ENCODE measurements around a stretch of chr4.

DNA sequence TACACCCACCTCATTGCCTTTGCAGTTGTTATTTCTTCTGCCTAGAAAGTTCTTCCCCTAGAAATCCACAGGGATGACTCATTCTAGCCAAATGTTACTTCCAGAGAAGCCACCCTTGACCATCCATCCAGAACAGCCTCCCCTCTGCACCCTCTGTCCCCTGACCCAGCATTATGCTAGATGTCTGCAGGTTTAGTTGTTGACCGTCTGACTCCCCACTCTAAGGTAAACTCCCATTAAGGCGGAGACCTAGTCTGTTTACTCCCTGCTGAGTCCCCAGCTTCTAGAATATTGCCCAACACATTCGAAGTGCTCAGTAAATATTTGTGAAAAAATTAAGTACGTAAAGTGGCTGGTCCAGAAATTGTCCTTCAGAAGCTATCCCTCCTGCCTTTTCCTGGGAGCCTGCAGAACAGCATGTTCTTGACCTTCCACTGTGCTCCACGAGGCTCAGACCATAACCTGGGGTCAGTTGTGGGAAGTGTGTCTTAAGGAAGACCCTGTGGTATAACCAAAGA is 11.0 kb downstream of the SRD5A3 start:
- RRBS: no CpG with 5 or more reads among the region's 5 CpGs

- RRBS: 1% methylated on average over 15 of the region's 37 CpGs
Observed at GRCh38 chr4:55396277-55396681, 522 bp downstream of the TMEM165 start.

DNA sequence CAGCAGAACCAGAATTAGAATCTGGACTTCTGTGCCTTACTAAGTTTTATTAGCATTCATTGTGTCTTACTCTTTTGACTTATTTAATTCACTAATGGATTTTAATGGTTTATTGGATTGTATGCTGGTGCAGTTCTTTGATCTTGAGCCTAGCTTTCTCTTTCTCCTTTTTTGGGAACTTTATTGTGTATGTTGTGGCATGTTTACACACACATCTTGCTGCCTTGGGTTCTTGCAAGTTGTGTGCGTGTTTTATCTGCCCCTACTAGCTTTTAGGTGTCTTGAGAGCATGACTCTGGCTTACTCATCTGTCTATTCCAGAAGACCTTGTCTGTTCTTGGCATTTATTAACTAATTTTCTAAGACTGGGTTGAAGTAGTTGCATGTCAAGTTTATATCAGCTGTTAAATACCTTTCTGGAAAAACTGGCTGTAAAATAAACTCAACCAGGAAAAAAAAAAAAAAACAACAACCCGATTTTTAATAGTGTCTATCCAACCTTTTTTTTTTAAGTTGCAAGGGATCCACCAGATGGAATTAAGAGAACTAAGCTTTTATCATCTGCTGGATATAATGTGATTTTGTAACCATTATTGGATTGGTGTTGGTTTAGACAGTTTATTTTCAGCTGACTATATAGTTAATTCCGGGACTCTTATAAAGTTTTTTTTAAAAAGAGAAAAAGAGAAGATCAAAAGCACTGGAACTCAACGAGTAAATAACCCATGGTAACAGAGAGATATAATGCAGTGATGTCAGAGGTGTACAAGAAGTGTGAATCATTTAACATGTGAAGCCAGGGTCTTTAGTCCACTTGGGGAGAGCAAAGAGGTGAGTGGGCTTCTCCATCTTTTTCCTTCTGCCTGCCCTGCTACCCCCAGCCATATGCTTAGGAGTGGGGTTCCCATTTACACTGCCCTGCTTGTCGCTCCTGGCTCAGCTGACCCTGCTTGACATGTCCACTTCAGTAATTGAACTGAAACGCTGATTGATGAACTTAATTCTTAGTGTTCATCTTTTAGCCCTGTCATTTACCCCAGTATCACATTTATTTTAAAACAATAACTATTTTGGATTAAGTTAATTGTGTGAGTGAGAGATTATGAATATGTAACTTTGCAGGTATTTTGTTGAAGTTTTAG is 3.0 kb downstream of the TMEM165 start:
- RRBS: no CpG with 5 or more reads among the region's 6 CpGs

DNA sequence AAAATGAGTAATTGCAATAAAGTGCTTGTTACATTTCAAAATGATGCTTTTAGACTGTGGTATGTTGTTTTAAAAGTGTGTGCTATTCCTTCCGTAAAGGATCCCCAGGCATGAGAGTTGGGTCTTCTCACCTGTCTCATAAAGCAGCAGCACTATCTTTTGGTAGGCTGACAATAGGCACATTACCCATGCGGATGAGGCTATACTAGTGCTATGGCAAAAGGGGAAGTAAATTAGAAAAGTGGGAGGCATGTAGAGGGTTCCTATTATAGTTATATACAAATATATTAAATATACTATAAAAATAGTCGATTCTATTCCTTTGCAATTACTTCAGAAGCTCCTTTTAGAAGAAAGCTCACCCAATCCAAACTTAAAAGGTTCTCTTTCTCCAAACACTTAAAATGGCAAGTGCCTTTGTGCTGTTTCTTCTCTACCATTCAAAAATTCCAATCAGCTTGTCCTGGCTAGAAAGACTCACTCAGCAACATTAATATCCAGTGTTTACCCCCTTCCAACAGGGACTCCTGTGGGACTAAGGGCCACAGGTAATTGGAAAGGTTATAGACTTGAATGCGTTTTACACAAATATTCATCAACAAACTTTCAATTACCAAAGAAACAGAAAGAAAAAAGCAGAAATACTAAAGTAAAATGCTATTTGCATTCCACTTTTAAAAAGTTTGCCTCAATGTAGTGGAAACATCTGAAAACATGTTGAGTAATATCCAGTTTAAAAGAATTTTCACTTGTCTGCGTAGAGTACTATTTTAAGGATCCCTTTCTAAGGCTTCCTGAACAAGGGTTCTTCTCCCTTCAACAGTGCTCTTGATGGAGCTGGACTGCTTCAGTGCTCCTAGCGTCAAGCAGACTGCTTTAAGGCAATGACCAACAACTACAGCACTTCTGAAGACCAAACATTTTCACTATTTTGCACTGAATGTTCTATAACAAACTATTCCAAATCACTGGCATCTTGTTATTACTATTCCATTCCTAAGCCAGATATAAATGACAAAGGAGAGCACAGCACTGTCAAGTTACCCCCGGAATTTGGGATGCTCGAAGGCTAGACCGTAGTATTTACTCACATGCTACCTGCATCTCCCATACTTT is 35.7 kb downstream of the TMEM165 start:
- RRBS: no CpG with 5 or more reads among the region's 9 CpGs

DNA sequence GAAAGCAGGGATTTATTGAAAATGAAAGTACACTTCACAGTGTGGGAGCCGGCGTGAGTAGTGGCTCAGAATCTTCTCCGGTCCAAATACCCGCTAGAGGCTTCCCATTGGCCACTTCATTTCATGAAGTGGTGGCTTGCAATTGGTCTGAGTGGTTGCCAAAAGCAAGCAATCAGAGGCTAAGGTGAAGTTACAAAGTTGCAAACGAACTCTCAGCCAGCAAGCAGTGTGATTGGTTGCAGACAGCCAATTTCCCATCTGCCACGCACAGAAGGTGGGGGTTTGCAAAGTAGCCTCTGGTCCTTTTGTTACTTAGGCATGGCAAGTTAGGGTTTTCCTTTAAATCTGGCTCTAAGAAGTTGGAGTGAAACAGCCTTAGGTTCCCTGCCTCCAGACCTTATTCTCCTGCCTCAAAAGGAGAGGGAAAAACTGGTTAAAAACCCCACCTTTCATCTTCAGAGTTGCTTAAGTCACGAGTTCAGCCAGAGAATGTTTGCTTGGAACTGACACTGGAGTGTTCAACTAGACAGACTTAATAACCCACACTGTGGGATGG is 6.8 kb upstream of the CLOCK start:
- RRBS: no CpG with 5 or more reads among the region's 7 CpGs

- RRBS: no CpG with 5 or more reads among the region's 5 CpGs
Observed at GRCh38 chr4:56157350-56157692, 108.4 kb downstream of the CRACD start.

DNA sequence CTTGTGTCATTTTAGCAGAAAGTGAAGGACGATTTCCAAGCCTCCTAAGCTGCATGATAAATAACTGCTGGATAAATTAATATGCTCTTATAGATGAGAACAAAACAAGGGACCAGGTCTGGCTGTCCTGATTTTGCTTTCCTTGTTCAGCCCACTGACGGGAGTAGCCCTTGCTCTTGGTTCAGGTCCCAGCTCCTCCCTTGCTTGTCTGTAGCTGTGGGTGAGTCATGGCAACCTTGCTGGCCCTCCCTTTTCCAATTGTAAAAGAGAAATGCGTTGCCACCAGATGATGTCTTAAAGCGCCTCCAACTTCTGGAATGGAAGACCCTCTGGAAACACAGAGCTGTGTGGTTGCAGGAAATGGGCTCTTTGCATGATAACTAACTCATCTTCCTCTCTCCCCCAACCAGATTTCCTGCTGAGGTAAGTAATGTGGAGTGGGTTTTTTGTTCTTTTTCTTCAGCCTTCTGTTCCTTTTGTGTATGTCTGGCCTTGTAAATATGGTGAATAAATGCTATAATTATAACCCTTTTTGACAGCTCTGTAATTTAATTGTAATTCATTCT is 167.0 kb downstream of the CRACD start:
- RRBS: no CpG with 5 or more reads among the region's 4 CpGs

DNA sequence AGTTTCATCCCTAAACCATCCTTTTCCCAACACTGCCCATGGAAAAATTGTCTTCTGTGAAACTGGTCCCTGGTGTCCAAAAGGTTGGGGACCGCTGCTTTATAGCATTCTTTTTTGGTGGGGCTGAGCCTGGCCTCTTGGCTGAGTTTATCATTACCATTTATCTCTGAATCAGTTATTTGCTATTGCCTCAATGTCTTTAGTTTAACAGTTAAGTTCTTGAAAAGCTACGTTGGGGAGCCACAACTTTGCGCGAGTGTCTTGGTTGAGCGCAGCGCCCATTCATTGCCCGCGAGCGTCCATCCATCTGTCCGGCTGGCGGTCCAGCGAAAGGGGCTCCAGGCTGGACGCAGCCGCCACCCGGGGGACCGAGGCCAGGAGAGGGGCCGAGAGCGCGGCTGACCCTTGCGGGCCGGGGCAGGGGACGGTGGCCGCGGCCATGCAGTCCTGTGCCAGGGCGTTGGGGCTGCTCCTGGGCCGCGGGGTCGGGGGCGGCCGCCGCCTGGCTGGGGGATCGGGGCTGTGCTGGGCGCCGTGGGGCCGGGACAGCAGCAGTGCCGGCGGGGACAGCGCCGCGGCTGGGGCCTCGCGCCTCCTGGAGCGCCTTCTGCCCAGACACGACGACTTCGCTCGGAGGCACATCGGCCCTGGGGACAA is 61.9 kb downstream of the THEGL start:
- RRBS: 46% methylated on average over 6 of the region's 48 CpGs

DNA sequence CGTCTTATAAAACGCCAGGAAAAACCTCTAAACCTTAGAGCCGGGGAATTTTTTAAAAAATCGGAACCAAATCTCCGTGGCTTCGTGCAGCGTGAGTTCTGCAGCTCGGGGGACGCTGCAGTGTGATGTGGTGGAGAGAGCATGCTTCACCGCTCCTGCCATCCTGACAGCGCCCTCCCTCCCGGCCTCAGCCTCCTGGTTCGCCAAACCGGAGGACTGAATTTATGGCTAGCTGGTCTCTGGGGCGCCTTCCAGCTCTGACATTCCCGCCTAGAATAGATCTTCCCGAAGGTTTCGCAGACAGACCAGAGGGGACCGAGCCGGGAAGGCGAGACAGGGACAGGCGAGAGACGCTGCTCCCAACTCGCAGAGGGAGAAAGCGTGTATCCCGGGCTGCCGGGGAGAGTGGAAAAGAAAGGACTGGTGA is 25.9 kb downstream of the HOPX start:
- RRBS: under 1% methylated on average over 11 of the region's 27 CpGs

GRCh38 chr4:56679730-56680315 is 1.3 kb downstream of the HOPX start:
- RRBS: no CpG with 5 or more reads among the region's 7 CpGs

- RRBS: no CpG with 5 or more reads among the region's 21 CpGs
Observed at GRCh38 chr4:56799605-56800553, 21.6 kb downstream of the SPINK2 start.

GRCh38 chr4:57017063-57018226 is 38.7 kb downstream of the POLR2B start:
- RRBS: no CpG with 5 or more reads among the region's 10 CpGs

- RRBS: no CpG with 5 or more reads among the region's 7 CpGs
Observed at GRCh38 chr4:57081209-57082183, 28.7 kb downstream of the IGFBP7 start.

DNA sequence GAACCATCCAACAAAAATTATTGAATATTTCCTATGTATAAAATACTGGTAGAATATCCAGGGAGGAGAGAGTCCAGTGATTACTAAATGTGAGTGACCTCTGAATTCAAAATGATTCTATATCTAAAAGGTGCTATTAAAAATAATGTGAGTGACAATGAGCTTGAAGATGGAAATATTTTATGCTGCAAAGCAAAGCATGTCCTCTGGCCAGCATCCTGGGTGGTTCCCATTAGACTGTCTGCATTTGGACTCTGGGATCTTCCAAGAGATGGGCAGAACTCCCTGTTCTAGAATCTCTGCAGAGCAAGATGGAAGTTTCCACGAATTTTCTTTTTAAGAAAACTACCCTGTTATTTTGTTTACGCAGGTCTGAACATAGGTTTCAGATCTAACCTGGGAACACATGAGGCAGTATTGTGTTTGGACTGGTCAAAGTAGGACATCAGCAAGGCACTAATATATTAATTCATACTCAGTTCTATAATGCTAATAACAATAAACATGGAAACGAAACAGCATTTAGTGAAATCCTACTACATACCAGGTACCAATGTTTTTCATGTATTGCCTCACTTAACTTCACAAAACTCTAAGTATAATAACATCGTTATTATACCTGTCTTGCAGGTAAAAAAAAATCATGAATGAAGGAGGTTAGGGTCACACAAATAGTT is 13.0 kb downstream of the IGFBP7 start:
- RRBS: no CpG with 5 or more reads among the region's 4 CpGs

DNA sequence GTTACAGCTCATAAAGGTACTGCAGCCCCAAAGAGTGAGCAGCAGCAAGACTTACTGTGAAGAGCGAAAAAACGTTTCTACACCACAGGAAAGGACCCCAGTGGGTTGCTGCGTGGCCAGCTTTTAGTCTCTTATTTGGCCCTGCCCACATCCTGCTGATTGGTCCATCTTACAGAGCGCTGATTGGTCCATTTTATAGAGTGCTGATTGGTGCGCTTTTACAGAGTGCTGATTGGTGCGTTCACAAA is 1014.7 kb upstream of the IGFBP7 start:
- RRBS: no CpG with 5 or more reads among the region's 6 CpGs

- RRBS: 2% methylated on average over 12 of the region's 40 CpGs
Observed at GRCh38 chr4:61200817-61201177, 671 bp downstream of the ADGRL3 start.

- RRBS: 1% methylated on average over 7 of the region's 54 CpGs
Observed at GRCh38 chr4:61202259-61203008, 2.3 kb downstream of the ADGRL3 start.

DNA sequence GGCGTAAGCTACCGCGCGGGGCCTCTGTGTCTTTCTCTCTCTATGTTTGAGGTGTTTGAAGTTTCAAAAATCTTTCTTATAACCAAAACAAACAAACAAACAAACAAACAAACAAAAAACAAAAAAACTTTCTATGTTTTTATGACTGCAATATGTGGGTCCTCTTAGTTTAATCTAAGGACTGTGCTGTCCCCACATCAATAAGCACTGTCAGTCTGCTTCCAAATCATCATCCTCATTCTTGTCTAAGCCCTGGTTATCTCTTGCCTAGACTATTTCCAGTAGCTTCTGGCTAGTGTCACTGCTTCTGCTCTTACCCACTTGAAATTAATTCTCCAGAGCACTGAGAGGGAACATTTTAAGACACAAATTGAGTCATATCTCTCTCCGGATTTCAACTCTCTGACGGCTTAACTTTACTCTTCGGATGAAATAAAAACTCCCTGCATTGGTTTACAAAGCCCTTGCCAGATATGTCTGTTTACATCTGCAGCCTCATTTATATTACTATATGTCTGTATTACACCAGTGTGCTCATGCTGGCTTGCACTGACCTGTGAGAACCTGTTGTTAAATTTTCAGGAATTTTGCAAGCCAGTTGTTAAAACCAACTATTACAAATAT is 345.8 kb downstream of the ADGRL3 start:
- RRBS: no CpG with 5 or more reads among the region's 7 CpGs

- RRBS: no CpG with 5 or more reads among the region's 1 CpG
Observed at GRCh38 chr4:62135565-62136141, 935.5 kb downstream of the ADGRL3 start.

- RRBS: no CpG with 5 or more reads among the region's 19 CpGs
Observed at GRCh38 chr4:65176549-65176952, 493.7 kb downstream of the EPHA5 start.